WTC11 (cell line): ENCODE measurements around a stretch of chr19.

DNA sequence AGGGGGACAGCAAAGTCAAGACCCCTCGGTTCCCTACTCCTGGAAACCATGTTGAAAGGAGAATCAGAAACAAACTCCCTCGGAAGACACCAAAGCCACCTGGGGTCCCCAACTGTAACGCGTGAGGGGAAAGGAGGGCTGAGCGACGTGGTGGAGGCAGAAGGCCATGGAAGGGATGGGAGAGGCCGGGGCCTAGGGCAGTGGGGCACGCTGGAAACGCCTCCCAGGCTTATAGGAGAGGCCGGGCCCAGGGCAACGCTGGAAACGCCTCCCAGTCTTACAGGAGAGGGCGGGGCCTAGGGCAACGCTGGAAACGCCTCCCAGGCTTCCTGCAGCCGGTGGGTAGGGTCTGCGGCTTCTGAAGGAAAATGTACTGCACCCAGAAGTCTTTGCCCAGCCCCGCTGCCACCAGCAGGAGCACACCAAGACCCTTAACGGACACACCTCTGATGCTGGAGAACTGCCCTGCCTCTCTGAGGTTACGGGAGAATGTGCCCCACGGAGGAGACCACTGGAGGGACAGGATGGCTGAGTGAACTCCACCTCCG, 9.2 kb downstream of the CACTIN start:
- PRO-cap = no peak

DNA sequence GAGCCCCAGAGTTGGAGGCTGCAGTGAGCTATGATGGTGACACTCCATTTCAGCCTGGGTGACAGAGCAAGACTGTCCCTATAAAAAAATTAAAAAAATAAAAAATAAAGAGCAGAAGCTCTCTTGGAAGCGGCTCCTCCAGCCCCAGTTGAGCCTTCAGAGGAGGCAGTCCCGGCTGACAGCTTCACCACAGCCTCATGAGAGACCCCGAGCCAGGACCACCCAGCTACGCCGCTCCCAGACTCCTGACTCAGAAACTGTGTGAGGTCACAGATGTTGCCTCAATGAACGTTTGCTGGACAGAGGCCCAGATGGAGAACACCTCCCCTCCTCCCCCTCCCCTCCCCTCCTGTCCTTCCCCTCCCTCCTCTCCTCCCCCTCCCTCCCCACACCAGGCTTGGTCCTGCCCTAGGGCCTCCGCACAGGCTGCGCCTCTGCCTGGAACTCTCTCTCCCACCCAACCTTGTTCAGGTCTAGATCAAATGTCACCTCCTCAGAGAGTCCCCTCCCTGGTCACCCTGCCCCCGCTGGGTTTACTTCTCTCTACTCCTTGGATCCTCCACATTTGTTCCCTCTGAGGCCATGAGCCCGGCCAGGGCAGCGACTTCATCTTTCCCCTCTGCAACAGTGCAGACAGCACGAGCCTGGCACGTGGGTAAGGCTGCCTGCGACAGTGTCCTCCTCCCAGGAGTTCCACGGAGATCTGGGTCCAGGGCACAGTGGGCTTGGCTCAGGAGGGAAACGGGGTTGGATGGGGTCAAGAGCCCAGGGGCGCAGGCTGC, 17.5 kb downstream of the PIP5K1C start:
- PRO-cap = no peak

- PRO-cap = unidirectional peak, plus-strand start at chr19:3721737
Measured at GRCh38 chr19:3721414-3722029, 13.3 kb downstream of the TJP3 start.

- PRO-cap = unidirectional peak, minus-strand start at chr19:3762019
Measured at GRCh38 chr19:3761892-3762339, 424 bp upstream of the APBA3 start.

GRCh38 chr19:3828176-3828937, 40.5 kb downstream of the ZFR2 start:
- PRO-cap = no peak

DNA sequence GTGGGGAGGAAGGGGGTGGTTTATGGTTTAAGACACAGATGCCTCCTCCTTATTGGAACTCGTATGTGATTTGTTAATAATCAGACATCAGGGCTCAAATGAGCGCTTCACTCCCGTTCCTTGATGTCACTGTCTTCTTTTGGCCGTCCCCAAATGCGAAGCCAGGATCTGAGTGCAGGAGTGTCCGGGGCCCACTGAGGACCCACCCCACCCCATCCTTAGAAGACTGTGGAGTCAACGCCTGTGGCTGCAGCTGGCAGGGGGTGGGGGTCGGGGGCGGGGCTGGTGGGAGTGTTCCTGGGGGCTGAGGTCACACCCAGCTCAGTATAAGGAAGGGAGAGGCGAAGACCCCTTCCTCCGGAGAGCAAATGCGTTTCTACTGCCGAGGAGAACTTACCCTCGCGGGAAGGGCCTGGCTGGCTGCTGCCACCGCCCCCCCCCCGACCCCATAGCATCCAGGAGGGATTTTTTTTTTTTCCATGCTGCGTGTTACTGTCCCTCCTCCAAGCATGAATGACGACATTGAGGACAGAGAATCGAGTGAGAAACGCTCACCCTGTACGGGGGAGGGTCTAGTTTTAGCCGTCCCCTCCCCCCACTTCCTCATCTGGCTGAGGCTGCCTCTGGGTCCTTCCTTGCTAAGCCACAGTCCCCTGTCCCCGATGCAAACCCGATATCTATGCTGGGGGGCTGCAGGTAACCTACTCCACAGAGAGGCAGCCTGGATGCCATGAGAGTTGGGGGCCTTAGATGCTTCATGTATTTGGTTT, 1.1 kb downstream of the ATCAY start:
- PRO-cap = bidirectional peak, plus-strand start at position 367 of the sequence, minus-strand start at position 230 of the sequence

DNA sequence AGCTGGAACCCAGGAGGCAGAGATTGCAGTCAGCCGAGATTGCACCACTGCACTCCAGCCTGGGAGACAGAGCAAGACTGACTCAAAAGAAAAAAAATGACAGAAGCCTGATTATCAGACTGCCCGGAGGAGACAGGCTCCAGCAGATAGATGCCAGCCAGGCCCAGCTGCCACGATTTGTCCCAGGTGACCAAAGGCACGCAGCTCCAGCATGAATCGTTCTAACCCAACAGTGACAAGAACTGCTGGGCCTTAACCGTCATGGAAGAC, 5.8 kb upstream of the NMRK2 start:
- PRO-cap = no peak

GRCh38 chr19:3931039-3931614, 1.7 kb upstream of the NMRK2 start:
- PRO-cap = no peak

DNA sequence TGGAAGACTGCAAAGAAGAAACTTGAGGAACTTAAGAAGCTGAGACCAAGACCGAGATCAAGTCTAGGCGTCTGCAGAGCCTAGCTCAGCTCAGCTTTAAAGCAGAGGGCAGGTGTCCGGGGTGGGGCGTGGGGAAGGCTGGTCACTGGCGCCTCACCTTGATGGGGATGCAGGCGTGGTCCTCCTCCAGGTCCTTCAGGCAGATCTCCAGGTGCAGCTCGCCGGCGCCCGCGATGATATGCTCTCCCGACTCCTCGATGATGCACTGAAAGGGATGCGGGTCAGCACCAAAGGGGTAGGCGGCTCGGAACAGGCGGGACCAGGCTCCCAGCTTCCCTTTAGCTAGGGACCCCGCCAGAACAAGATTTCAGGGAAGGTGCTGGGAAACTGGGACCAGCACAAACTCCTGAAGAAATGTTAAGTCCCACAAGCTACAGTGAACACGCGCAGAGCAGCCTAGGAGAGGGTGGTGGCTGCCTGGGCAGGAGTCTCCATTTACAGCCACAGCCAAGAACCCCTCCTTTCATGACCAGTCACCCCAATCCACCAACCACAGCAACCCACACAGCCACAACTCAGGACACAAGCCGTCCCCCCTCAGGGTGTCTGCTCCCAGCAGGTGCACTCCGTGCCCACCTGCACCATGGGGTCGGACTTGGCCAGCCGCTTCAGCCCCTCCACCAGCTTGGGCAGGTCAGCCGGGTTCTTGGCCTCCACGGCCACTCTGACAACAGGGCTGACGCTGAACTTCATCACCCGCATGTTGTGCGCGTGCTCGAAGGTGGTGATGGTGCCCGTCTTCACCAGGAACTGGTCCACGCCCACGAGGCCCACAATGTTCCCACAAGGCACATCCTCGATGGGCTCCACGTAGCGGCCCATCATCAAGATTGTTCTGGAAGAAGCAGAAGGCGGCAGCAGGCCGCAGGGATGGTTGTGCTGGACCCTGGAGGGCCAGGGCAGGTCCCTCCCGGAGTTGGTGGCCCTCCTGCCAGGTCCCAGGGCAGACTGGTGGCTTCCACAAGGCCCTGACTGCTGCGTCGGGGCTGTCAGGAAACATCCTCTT, 5.8 kb downstream of the EEF2 start:
- PRO-cap = no peak

DNA sequence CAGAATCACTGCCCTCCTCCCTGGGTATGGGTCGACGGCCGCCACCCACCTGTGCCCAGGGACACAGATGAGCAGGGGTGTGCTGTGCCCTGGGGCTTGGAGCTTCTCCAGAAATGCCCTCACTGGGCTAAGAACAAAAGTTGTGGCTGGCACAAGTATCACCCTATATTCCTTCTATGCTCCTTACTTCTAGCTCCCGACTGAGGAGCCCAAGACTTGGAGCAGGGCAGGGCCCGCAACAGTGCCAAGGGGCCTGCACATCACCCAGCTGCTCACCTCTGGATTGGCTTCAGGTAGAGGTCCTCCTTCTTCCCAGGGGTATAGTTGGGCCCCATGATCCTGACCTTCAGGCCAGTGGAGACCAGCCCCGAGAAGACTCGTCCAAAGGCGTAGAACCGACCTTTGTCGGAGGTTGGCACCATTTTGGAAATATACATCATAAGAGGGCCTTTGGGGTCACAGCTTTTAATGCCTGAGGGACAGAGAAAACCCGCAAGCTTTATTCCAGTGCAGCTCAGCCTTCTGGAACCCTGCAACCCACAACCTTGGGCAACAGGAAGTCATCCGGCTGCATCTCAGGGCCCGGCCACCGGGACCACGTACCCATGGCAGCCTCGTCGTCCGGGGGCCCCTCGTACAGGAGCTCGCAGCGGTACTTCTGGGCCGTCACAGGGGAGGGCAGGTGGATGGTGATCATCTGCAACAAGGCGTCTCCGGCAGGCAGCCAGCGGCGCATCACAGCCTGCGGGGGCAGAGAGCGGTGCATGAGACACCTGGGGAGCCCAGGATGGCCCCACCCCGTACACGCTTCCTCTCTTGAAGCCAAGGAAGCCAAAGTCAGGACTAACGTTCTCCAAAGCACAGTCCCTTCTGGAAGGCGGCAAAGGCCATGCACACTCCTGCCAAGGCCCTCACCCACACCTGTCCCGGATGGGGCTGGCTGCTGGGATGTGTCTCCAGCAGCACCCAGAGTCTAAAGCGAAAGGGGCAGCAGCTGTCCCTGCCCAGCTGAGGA, 4.7 kb downstream of the EEF2 start:
- PRO-cap = no peak

DNA sequence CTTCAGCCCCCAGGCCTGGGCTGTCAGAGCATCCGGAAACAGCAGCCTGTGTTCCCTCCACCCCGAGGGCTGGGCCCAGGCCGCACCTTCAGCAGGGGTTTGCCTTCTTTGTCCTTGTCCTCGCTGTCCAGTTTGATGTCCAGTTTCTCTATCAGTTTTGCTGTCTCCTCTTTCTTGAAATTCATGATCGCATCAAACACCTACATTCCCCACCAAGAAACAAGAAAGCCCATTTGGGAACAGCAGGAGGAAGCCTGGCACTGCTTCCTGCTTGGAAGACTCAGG, 4.1 kb downstream of the EEF2 start:
- PRO-cap = no peak

DNA sequence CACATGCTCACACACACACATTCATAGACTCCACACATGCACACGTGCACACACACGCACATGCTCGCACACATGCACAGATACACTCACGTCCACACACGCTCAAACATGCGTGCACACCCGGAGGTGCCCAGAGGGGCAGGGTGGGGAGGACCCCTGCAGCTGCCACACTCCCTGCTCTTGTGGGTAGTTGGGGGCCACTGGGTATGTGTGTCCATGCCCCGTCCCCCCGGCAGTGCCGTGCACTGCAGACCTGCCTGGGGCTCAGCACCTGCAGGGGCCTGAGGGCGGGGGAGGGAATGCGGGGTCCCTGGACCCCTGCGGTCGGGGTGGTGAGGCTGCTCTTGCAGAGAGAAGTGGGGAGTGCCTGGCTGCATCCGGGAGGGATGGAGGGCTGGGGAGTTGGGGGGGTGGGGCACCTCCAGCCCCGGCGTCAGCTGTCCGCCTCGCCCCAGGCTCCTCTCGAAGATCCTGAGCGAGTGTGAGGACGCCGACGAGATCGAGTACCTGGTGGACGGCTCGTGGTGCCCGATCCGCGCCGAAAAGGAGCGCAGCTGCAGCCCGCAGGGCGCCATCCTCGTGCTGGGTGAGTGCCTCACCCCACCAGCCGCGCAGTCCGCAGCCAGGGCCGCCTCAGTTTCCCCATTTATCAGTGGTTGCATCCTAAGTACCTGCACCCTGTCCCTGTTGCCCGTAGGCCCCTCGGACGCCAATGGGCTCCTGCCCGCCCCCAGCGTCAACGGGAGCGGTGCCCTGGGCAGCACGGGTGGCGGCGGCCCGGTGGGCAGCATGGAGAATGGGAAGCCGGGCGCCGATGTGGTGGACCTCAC, 29.6 kb downstream of the ZBTB7A start:
- PRO-cap = no peak

- PRO-cap = no peak
Measured at GRCh38 chr19:4038391-4039418, 28.0 kb downstream of the ZBTB7A start.

DNA sequence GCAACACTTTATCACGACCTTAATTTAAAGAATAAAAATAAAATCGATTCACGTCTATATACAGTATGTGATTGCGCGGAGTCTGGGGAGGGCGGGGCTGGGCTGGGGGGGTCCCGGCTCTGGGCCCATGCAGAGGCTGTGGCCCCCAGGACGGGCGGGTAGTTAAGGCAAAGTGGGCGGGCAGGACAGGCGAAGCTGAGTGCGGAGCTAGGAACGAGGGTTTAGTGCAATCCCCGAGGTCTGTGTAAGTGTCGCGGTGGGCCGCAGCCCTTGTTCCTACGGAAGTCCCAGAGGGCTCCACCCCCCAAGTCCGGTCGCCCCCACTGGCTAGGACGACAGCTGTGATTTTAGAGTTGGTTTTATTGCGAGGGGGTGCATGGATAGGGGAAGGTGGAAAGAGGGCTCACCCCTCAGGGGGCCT, 21.8 kb downstream of the ZBTB7A start:
- PRO-cap = no peak

GRCh38 chr19:4046940-4047469, 19.7 kb downstream of the ZBTB7A start:
- PRO-cap = no peak

DNA sequence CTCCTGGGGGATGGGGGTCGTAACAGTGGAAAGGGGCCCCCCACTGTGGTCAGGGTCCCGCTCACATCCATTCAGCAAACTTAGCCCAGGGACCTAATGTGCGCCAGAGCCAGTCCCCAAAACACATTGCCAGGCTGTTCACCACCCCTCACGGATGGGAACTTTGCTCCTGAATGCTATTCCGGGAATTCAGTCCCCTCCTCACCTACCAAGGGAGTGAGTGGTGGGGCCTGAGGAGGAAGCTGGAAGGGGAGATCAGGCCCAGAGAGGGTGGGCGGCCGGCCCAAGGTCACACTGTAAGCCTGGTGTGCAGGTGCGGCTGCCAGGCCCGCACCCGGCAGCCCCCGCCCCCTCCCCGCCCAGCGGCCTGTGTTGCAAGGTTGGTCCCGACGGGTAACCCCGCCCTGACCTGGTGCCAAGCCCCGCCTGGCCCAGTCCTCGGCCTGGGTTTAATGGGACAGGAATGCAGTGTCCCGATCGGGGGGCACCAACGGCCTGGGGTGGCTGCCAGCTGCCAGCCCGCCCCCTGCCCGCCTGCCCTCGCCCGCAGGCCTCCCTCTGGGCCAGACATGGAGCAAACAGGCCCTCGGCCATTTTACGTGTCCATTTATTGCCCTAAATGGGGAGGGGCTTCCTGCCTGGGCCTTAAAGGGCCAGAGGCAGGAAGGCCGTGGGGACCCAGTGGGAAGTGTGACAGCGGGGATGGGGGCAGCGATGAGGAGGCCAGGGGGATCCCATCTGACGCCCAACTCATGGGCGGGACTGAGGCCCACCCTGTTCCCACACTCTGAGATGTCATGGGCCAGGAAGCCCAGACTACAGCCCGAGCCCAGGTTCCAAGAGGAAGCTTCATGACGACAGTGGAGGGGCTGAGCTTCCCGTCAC, 5.4 kb downstream of the ZBTB7A start:
- PRO-cap = no peak

DNA sequence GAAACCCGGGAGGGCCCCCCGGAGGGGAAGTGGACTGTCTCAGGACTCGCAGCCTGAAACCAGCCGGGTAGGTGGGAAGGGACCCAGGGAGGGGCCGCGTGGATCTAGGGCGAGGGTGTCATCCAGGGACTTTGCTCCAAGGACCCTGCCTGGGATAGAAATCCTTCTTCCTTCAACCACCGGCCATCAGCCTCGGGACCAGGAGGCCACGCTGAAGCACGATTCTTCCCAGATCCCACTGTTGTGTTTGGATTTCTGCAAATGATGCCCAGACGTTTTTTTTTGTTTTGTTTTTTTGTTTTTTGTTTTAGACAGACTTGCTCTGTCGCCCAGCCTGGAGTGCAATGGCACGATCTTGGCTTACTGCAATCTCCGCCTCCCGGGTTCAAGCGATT, 1.7 kb upstream of the ZBTB7A start:
- PRO-cap = no peak

DNA sequence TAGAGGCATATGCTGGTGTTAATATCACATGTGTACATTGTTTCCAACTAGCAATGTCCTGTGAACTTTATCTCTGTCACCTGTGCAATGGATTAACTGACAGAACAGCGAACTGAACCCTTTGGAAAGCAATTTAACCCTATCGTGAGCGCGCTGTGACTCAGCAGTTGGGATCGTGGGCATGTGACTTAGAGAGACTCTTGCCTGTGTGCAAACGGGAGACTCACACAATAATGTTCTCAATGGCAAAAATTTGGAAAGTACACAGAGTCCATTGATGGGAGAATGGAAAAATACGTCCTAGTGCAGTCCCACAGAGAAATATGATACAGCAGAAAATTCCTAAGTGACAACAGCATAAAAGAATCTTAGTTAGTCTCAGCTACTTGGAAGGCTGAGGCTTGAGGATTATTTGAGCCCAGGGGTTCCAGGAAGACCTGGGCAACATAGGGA, 7.1 kb upstream of the MAP2K2 start:
- PRO-cap = no peak

- PRO-cap = no peak
Measured at GRCh38 chr19:4154587-4155252, 1.3 kb downstream of the CREB3L3 start.

- PRO-cap = no peak
Measured at GRCh38 chr19:4318989-4319849, 14.8 kb downstream of the FSD1 start.